Peritoneum (tissue), 1 donor: ENCODE measurements around the genes KLHL30 and PER2.

- PRO-cap, result no peak
Measured at GRCh38 chr2:237485847-237486185, 1.2 kb upstream of the MLPH start.

GRCh38 chr2:237509389-237510356, 22.6 kb downstream of the MLPH start:
- PRO-cap, result no peak

GRCh38 chr2:237516727-237517413, 29.8 kb downstream of the MLPH start:
- PRO-cap, result no peak

- PRO-cap, result no peak
Measured at GRCh38 chr2:237546384-237546935, 19.9 kb upstream of the PRLH start.

DNA sequence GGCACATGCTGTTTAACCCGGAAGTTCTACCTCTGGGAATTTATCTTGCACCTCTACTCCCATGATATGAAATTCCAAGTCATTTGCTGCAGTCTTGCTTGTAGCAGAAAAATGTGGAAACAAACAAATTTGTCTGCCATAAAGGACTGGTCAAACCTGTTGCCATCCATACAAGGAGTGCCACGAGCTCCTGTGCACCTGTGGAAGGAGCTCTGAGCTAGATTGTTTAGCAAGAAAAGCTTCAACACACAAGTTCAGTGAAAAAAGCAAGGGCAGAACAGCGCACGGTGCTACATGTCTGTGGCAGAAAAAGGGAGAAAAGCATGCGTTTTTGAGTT, 33.1 kb downstream of the LRRFIP1 start:
- PRO-cap, result no peak

GRCh38 chr2:237669386-237670267, 42.2 kb downstream of the LRRFIP1 start:
- PRO-cap, result no peak

- PRO-cap, result no peak
Measured at GRCh38 chr2:237715522-237716159, 82.9 kb upstream of the RBM44 start.

DNA sequence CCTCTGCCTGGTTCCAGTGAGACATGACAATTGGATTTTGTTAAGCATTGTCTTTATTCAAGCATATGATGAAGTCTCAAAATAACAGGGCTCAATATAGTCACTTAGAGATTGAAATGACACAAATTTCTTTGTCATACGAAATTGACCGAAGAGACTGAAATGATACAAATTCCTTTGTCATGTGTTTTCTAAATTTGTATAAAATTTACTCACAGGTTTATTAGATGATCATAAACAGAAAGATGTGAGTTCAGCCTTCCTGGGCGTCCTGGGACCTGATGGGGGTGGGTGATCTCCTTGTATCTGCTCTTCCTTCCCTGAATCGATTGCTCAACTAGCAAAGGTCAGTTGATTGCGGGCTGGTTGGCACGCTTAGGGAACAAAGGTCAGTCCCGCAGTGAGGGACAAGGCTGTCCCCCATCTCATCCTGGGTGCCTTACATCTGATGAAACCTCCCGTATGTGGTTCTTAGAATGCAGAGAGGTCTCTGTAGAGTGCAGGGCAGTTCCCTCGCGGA, 56.6 kb upstream of the RBM44 start:
- PRO-cap, result no peak

GRCh38 chr2:237782160-237782416, 16.5 kb upstream of the RBM44 start:
- PRO-cap, result no peak

DNA sequence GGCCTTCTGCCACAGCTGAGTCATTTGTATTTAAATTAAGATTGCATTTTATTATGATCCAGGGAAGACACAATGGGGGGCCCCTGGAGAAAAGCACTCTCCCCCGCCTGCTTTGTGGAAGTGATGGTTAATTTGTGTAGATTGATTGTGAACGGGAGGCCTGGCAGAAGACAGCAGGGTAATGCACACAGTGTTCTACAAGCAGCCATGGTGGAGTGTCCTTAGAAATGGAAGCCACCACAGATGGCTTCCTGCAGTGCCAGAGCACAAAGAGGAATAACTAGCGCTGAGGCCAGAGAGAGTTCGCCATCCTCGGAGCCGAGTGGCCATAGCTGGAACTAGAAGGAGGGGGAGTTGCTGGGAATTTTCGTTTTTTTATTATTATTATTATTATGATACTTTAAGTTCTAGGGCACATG, 19.7 kb downstream of the RAMP1 start:
- PRO-cap, result no peak

DNA sequence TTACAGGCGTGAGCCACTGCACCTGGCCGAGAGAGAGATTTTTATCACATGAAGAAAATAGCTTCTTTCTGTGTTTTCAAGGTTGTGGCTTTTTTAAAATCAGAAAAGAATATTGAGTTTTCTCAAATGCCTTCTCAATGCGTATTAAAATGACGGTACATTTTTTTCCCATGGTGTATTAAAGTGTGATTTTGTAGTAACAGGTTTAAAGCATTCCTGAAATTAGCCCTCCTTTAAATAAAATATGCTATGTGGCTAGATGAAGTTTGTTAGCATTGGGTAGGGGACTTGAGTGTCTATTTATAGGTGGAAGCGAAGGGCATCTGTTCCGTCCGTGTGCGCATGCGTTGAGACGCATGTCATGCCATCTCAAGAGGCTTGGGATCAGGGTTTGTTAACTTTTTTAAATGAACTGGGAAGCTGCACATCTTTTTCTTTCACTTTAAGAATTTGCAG, 39.9 kb downstream of the RAMP1 start:
- PRO-cap, result no peak

GRCh38 chr2:237998695-237998984, 31.8 kb downstream of the UBE2F start:
- PRO-cap, result no peak

DNA sequence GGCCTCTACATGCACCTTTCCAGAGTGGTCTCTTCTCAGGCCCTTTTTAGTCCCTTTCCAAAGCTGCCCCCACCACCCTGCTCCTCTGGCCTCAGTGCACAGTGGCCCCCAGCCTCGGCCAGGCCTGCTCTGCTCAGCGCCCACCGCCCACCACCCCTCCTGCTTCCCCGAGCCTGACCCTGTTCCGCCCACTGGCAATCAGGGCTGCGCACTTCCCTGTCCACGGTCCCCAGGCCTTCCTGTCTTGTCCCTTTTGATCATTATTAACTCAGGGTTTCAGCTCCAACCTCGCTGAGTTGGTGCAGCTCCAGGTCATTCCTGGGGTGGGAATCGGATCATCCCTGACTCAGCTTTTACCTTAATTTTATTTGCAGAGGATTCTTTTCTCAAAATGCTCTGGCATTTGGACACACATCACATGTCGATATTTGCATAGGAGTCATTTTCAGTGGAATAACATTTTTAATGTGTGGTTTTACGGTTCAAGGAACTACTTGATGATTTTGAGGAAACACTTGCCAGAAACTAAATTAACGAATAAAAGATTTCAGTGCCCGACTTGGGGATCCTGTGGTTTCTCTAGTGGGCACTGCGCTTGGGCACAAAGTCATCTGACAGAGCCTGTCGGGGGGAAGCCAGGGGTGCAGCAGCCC, 1.2 kb upstream of the ESPNL start:
- PRO-cap, result no peak

- PRO-cap, result no peak
Measured at GRCh38 chr2:238108427-238109367, 8.6 kb downstream of the ESPNL start.

DNA sequence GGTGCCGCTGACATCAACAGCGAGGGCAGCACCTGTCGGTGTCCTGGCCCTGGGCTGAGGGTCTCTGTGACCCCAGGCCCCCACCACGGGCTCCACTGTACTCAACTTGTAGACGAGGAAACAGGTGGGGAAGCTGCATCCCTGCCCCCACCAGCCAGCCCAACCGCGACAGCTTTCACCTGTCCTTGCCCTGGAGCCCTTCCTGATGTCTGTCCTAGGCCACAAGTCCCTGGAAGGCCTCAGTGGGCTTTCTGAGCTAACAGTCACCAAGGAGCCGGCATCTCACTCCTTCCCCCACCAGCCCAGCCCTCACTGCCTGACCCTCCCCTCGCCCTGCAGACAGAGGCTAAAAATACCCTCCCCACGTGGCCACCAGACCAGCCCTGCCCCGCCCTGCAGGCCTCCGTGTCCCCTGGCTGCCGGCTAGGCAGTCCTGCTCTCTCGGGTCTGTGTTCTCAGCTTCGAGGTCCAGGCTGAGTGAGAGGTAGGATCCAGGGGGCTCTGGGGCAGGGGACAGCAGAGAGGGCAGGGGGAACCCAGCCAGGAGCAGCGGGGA, at the start of gene KLHL30:
Gene KLHL30 (plus strand): TSS at position 394 of the 556 bp plus-strand sequence.
- PRO-cap, result no peak

DNA sequence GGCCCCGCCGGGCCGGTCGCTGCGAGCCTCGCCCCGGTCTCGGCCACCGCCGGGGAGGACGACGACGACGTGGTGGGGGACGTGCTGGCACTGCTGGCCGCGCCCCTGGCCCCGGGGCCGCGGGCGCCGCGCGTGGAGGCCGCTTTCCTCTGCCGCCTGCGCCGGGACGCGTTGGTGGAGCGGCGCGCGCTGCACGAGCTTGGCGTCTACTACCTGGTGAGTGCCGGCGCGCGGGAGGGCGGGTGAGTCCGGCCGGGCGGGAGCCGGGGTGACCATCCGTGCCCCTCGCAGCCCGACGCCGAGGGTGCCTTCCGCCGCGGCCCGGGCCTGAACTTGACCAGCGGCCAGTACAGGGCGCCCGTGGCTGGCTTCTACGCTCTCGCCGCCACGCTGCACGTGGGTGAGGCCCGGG, 5.0 kb downstream of the ERFE start:
- PRO-cap, result no peak

- PRO-cap, result no peak
Measured at GRCh38 chr2:238240541-238241130, 798 bp upstream of the HES6 start.

DNA sequence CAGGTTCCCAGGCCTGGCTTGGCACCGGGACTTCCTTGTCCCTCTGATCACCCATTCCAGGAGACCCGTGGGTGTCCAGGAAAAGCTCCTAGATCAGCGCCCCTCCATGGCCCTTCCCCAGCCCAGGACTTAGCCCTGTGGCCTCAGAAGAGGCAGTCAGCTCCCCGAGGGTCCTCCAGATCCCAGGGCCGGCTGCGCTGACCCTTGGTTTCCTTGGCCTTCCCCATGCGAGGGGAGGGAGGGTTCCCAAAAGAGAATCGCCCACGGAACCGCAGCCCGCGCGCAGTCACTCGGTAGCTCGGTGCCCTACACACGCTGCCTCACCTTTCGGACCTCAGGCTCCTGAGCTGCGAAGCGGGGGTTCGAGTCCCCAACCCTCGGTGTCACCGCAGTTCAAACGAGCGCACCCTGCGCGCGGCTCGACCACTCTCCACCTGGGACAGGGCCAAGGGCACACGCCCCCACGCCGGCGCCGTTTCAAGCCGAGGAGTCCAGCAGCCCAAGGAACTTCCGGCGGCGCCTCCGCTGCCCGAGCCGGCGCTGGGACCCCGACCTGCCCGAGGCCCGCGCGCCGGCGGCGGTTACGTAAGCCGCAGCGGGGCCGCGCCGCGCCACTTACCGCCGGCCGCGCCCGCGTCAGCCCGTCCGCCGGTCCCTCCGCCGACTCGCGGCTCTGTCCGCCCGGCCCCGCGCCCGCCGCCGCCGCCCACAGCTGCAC, at the start of gene PER2:
Gene PER2 (minus strand): TSS at position 586 of the 718 bp plus-strand sequence.
- PRO-cap, result unidirectional peak, plus-strand start at position 614 of the sequence

- PRO-cap, result no peak
Measured at GRCh38 chr2:238328353-238329396, 8.4 kb downstream of the TRAF3IP1 start.

GRCh38 chr2:238418244-238418966, 8.3 kb upstream of the ASB1 start:
- PRO-cap, result no peak